SEM (cell line): ENCODE data around the genes ZNF487, ANXA8L1, NPY4R and GDF10.

DNA sequence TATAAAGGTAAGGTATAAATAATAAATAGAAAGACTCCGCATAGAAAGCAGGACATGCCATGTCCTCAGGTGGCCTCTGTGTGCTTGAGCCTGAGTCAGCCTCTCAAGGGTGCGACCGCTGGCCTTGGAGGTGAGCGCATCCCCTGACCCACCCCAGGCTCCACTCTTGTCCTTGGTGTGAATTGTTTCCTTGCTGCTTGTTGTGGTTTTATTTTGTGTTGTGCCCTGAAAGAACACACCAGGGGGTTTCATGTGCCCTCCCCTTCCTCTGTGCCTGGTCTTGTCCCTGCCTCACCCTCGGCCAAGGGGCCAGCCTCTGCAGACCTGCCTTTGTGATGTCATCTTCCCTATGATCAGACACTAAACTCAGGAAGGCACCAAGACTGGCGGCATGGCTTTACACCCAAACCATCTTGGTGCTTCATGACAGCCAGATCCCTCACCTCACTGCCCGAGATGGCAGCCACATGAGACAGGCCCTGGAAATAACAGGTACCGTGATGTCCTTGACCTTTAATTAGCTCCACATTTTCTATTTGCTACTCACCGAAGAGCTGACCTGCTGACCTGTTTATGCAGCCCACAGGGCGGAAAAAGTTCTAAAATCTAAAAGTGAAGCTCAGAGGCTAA lies 51.4 kb upstream of the RASGEF1A start:
- PRO-cap: no peak

DNA sequence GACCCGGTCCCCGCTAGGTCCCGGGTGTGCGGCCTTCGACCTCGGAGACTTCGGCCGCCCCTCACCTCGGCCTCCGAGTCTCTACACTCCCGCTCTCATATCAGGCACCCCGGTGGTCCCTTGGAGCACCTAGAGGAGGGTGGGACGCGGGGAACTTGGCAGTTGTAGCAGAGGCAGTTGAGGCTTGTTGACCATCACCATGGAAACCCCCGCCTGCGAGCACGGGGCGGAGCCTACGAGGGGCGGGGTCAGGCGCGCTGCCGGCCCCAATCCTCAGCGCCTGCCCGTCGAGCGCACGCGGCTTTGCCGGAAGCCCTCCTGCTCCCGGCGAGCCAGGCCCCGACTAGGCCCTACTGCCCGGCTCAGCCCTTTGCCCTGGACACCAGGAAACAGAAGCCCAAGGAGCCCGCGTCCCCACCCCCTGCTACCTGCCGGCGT lies 305 bp downstream of the HNRNPF start:
- PRO-cap: bidirectional peak, plus-strand start at position 276 of the sequence, minus-strand start at position 97 of the sequence

- PRO-cap: bidirectional peak, plus-strand start at chr10:43436886, minus-strand start at chr10:43436771; bidirectional peak, plus-strand start at chr10:43437206, minus-strand start at chr10:43437030
Observed at GRCh38 chr10:43436205-43437295, at the start of gene ZNF487. Gene ZNF487, plus strand, starts transcription at chr10:43437111.

DNA sequence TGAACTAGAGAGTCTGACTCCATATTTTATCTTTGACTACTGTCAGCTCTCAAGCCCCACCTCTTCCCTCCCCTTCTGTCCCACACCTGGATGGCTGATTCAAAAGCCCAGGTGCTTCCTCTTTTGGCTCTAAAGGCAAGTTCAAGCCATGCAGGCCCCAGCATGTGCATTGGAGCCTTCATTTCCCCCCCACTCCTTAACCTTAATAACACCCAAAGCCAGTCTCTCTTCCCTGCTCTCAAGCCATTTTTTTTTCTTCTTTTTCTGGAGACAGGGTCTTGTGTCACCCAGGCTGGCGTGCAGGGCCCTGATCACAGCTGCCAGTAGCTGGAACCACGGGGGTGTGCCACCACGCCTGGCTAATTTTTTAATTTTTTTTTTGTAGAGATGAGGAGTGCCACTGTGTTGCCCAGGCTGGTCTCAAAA lies 15.3 kb downstream of the ZNF487 start:
- PRO-cap: no peak

DNA sequence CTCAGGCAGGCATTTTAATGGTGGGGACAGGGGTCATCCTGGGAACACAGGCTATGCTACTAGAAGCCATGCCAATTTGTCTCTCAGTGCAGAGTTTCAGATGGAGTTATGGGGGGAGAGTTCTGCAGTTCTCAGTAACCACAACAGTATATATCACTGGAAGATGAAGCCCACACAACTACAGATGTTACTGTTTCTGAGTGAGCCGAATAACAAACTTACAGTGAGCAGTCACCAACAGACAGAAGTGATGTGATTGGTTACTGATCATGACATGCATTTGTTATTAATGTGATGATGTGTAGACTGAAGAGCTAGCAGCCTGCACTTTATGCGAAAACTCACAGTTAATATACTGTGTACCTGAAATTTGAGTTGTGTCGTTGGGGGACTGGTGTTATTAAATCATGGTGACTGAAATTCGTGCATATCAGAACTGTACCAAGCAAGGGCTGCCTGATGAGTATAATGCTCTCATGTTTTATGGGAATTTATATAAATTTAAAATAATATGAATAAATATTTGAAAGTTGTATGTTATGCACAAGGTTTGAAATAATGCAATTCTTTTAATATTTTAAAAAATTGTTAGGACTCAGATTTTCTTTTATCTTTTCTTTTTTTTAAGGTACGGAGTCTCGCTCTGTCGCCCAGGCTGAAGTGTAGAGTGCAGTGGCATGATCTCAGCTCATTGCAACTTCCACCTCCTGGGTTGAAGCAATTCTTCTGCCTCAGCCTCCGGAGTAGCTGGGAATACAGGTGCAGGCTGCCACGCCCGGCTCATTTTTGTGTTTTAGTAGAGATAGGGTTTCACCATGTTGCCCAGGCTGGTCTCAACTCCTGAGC lies 16.7 kb downstream of the ZNF487 start:
- PRO-cap: no peak

DNA sequence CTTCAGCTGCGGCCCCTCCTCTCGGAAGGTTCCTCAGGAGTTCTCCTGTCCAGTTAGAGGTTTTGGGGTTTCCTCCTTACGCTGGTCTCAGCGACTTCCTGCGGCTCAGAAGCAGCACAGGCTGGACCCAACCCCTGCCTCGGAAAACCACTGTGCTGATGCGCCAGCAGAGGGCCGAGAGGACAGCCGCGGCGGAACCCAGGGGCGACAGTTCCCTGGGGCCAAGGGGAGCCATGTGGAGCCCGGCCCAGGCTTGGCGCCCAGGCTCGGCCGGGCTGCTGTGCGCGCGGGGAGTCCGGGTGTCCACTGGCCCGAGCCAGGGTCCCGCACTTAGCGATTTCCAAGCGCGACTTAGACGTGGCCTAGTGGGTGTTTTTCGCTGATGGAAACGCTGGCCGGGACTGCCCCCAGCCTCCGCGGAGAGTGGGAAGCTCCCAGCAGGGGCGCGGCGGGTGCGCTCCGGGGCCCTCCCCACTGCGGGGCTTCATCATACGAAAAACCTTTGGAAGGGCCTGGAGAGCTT lies 18.6 kb upstream of the ZNF32 start:
- PRO-cap: no peak

- PRO-cap: no peak
Observed at GRCh38 chr10:43816613-43816892, 167.9 kb upstream of the ZNF32 start.

DNA sequence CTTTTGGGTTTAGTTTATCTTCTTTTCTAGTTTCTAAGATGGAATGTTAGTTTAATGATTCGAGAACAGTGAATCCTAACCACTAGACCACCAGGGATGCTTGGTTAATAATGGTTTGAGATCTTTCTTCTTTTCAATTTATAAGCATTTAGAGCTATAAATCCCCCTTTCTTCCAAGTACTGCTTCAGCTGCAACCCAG lies 302.2 kb upstream of the ZNF32 start:
- PRO-cap: no peak

DNA sequence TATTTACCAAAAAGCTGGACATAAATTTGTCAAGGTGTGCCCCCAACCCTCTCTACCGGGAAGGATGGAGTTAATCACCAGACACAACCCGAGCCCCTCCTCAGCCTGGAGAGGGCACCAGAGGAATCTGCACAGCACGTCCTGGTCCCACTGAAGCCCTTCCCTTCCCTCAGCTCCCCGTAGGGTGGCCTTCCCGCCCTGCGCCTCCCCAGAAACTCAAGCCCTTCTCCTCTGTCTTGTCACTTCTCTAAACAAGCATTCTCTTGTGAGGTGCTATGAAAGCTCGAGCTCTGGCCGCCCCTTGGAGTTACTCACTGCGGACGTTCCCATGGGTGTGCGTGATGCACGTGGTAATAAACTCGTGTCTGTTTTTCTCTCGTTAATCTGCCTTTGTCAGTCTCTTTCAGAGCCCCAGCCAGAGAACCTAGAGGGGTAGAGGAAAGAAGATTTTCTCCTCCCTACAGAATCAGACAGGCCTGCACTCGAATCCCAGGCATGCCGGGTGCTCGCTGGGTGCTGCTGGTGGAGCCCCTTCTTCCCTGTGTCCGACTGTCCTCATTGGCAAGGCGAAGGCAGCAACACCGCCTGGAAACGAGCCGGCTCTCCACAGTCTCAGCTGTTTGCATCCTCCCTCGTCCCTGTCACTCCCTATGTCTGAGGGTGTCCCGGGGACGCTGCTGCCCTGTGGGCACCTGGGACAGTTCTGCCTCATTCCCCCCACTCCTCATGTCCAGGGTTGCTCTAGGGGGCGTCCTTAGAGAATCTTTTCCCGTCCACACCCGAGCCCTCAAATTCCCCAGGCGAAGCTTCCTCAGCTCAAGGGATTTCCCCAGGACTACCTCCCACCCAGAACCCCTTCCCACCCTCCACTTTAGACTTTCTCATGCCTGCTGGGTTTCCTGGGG lies 31.8 kb upstream of the TMEM72 start:
- PRO-cap: no peak

DNA sequence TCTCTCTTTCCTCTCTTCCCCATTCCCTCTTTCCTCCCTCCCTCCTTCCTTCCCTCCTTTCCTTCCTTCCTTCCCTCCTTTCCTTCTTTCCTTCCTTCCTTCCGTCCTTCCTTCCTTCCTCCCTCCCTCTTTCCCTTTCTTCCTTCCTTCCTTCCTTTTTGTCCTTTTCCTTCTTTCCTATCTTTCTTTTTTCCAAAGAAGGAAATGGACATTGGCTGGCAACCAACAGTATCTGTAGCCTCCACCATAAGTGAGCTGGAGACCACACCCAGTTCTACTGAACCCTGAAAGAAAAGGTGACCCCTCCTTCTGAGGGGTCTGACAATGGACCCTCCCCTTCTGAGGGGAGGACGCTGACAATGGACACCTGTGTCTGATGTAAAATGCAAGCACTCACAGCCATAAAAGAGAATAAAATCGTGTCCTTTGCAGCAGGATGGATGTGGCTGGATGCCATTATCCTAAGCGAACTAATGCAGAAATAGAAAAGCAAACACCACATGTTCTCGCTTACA lies 2.1 kb upstream of the RASSF4 start:
- PRO-cap: no peak

DNA sequence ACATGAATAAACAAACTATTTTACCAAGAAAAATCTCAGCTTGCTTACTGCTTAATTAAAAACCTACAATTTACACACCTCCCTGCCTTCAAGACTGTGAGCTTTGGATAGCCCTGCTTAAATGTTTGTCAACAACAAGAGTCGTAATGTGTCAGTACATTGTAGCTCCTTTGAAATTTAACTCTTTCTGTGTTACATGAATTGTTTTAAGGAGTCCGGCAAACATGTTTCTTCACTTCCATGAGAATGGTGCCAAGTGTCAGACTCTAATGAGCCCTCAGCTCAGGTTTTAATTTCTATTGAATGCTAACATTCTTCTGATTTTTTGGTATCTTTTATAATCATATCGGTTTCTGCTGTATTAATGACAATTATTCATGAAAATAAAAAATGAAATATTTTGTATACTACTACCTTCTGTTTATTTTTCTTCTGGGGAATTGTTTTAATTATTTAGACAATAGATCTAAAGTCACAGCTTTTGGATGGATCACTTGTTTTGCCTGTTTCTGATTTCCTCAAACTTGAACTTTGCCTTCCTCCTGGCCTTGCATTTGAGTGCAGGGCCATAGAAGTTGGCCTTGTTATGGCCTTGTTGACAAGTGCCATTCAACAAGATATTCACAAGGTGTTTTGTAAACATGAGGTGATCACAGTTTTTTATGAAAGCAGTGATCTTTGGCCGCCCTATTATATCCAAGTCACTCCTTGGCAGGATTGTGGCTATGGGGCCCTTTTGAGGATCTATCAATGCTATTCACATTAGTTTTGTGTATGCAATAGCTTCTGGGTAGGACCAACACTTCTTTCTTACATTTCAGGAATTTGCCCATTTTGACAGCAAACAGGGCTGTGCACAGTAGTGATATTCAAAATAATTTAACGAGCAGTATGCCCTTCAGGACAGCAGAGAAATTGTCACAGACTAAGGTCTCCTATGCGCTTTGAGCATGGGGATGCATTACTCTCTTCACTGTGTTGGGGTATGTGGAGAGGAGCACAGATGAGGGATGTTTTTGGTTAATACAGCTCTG lies 4.5 kb downstream of the ZNF22 start:
- PRO-cap: no peak

DNA sequence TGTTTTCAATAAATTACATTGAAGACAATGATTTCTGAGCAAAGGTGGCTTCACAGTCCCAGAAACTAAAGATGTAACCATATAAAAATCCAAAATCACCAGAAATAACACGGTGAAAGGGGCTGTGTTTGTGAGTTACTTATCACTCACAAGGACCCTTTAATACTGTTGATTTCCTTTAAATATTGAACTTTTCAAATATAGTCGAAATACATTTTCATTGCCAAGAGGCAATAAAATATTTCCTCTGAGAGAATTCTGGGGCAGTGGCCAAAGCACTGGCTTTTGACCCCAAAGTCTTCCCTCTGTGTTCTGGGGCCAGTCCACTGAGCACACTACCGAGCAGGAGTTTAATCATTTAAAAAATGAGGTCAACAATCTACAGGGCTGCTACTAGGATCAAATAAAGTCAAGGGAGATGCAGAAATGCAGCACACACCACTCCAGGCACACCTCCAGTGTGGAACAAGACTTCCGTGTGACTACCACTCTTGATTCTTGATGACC lies 63.7 kb downstream of the MARCHF8 start:
- PRO-cap: no peak

DNA sequence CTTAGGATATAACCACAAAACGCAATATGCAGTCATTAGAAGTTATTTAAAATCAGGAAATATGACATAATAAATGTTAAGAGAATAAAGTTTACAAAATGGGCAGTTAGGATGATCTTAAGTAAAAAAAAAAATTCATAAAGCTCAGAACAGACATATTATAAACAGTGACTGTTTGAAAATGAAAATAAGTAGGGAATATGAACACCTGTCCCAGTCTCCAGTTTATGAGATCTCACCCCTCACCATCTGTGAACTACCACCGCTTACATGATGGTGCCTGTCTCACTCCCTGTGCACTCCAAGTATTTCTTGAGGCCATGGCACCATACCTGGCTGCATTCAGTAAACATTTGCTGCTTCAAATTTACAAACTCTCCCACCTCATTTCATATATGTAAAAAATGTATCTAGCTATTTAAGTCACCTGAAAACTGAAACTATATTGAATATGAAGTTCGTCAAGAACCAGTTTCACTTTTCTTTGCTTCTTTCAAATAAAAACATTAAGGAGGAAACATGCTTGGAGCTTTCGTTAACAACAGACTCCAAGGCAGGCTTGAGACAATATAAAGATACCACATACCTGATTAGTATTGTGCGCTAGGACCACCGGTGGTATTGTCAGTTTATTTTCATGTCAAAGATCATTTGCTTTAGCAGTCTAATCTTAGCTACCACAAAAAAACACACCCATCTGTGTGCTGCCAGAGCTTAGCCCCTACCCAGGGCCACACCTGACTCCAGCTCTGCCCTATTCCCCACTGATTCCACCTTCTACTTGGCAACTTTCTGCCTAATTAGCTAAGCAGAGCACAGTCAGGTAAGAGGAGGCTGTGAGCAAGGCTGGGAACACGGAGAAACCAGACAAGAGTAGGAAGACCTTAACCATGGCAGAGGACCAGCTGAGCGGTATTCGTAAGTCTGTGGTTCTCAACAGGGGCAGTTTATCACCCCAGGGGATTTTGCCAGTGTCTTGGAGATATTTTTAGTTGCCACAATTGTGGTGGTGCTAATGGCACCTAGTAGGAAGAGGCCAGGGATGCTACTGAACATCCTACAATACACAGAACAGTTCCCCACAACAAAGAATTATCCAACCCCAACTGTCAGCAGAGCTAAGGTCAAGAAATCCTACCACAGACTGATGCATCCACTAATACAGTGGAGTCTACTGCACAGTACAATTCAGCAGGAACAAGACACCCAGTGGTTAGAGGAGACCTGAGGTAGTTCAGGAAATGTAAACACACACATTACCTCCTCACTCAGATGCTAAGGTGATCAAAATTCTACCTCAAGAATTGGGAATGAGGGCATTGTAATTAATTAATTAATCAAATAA lies 45.5 kb upstream of the MARCHF8 start:
- PRO-cap: bidirectional peak, plus-strand start at position 1,000 of the sequence, minus-strand start at position 914 of the sequence

GRCh38 chr10:45673260-45673592 lies 654 bp upstream of the ZFAND4 start:
- PRO-cap: no peak

DNA sequence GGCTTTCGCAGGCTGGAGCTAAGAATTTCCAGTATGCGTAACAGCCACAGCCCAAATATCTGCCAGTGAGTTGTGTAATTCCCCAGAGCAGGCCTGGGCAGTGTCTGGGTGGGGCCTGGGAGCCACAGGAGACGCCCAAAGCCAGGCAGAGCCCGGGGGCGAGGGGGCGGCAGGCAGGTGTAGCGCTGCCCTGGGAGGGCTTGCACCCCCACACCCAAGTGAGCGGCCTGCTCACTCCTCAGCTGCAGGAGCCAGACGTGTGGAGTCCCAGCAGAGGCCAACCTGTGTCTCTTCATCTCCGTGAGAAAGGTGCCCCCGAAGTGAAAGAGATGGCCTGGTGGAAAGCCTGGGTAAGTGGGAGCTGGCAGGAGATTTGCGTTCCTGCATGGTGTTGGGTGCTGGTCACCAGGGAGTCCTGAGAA lies at the start of gene ANXA8L1:
TSS of gene ANXA8L1 (plus strand) at position 254 of the 422 bp plus-strand sequence.
- PRO-cap: no peak

DNA sequence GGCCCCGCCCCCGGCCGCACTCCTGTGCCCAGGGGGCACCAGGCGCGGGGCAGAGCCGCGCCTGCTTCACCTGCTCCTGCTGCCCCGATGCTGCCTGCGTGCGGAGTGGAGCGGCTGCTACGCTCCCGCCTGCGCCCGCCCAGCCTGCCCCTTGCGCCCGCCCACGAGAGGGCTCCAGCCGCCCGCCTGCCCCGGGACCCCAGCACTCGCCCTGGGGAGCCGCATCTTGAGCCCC lies at the start of gene NPY4R:
TSS of gene NPY4R (minus strand) at position 107 of the 235 bp plus-strand sequence.
- PRO-cap: no peak

- PRO-cap: no peak
Observed at GRCh38 chr10:46524096-46524864, 32.2 kb downstream of the GPRIN2 start.

GRCh38 chr10:46597523-46598217 lies 18.7 kb downstream of the SYT15 start:
- PRO-cap: no peak

DNA sequence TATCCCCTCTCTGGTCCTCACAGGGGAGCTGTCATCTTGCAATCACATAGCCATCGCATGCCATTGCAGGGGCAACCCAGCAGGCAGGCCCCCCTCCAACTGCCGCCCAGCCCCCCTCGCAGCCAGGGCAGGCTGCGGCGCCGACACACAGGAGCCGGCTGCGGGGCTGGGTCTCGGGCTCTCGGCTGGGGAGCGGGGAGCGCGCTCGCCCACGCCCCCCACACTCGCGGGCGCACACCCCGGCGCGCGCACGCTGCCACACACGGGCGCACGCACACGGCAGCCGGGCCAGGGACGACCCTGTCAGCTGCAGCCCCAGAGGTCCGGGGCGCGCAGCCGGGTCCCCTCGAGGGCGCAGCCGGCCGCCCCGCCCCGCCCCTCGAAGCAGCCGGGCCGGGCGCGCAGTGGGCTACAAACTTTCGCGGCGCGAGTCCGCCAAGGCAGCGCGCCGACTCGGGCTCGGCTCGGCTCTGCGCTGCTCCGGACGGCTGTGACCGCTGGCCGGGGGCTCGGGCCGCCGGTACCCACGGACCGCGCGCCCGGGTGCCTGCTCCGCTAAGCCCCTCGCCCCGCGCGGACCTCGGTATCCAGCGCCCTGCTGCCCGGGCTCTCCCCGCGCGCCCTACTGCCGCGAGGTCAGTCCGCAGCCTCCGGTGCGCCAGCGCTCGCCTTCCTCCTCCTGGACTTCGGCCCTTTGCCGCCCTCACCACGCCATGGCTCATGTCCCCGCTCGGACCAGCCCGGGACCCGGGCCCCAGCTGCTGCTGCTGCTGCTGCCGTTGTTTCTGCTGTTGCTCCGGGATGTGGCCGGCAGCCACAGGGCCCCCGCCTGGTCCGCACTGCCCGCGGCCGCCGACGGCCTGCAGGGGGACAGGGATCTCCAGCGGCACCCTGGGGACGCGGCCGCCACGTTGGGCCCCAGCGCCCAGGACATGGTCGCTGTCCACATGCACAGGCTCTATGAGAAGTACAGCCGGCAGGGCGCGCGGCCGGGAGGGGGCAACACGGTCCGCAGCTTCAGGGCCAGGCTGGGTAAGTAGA lies at the start of gene GDF10:
TSS of gene GDF10 (plus strand) at position 259 of the 1,041 bp plus-strand sequence.
- PRO-cap: no peak

DNA sequence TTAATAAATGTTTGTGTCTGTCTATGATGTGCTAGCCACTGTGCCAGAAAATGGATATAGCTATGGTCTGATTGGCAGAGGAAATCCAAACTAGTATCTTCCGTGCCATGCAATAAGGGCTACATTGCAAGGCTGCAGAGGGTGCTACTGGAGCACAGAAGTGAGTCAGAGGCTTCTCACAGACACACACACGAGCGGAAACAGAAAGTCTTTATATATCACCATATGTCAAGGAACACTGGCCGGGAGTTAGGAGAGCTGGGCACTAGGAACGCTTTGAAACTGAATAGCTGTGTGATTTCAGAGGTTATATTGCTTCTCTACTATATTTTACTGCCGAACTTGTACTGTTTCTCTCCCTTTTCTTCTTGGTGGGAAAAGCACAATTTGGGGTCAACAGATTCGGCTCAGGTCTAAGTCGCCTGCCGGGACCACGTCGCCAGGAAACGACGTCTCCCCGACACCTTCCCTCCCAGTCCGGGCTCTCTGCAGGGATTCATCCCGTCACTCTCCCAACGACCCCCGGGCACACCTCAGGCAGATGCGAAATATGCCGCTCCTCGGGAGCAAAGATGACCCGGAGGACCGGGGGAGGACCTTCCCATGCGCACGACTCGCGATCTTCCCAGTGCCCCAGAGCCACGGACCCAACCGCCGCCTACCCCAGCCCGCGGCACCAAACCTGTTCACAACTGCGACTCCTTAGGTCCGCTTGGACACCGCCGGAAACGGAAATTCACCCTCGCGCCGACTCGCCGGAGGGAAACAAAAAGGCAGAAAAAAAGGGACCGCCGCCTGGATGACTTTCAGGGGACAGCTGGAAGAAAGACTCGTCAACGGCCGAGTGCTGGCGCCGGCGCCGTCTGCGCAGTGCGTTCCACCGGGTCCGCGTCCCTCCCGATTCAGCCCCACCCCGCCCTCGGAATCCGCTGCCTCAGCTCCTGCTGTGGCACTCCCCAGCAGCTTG lies 29.6 kb upstream of the AGAP9 start:
- PRO-cap: unidirectional peak, plus-strand start at position 214 of the sequence; bidirectional peak, plus-strand start at position 805 of the sequence, minus-strand start at position 678 of the sequence